ENCODE measurements around a stretch of chr1.

GRCh38 chr1:183876991-183877750 lies 72.3 kb downstream of the RGL1 start:
- PRO-cap, 2 experiments: no peak in any of the 2 experiments

DNA sequence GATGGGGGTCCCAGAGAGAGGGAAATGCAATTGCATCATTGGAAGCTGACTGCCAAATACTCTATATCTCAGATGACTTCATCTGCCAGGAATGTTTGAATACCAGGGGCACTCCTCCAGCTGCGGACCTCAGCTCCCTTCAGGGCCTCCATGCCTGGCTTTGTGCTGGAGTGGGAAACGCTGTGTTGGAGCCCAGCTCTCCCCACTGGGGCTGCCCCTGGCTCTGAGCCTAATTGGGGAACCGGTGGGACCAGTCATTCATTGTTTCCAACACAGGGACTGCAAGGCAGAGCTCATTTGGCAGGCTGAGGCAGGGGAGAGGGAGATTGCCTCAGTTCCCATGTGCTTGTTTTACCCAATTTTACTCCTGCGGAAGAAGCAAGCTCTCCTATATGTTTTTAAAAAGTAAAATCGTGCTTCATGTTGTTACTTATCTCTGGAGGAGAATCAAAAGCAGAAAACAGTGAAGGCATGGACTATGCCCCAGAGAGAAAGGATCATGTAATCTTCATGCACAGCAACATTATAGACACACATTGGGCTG lies 76.9 kb downstream of the RGL1 start:
- PRO-cap, 2 experiments: no peak in any of the 2 experiments

GRCh38 chr1:183883535-183884219 lies 78.8 kb downstream of the RGL1 start:
- PRO-cap, 2 experiments: peak in 1 of 2 experiments; most common minus-strand start chr1:183883816 (in 1)

DNA sequence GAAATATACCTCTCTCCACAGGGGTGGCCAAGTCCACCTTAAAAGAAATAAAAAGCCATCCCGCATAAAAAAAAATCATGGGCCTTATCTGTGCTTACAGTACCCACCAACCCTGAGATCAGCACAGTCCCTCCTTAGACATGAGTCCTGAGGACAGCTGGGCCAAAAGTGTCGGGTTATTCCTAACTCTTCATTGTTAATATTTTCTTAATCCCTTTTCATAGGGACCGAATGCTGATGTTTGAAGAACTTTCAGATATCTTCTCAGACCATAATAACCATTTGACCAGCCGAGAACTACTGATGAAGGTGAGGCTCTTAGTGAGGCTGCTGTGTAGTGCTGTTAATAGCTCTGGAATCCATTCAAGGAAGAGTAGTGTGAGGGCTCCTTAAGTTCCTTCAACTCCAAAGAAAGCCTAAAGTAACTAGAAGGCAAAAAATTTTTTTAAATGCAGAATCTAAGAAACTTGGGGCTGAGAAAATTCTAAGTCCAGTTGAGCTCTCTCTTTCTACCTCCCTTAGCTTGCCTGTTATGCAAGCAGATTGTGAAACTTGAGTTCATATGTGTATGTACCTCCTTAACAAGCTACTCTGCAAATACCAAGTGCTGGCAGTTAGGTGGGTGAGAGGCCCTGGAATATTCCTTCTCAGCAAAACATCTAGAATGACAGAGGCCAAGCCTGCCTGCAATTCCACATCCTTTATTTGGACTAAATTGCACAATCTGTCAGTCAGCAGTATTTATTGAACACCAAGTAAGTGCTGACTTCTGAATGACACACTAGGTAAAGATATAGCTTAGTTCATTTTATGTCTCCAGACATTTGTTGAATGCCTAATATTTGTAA lies 87.2 kb downstream of the RGL1 start:
- PRO-cap, 2 experiments: no peak in any of the 2 experiments

GRCh38 chr1:183942818-183943375 lies 94.6 kb downstream of the COLGALT2 start:
- PRO-cap, 2 experiments: no peak in any of the 2 experiments

- PRO-cap, 2 experiments: no peak in any of the 2 experiments
Measured at GRCh38 chr1:184503852-184504434, 117.1 kb downstream of the C1orf21 start.

GRCh38 chr1:184690472-184691131 lies 64.1 kb downstream of the EDEM3 start:
- PRO-cap, 2 experiments: no peak in any of the 2 experiments

DNA sequence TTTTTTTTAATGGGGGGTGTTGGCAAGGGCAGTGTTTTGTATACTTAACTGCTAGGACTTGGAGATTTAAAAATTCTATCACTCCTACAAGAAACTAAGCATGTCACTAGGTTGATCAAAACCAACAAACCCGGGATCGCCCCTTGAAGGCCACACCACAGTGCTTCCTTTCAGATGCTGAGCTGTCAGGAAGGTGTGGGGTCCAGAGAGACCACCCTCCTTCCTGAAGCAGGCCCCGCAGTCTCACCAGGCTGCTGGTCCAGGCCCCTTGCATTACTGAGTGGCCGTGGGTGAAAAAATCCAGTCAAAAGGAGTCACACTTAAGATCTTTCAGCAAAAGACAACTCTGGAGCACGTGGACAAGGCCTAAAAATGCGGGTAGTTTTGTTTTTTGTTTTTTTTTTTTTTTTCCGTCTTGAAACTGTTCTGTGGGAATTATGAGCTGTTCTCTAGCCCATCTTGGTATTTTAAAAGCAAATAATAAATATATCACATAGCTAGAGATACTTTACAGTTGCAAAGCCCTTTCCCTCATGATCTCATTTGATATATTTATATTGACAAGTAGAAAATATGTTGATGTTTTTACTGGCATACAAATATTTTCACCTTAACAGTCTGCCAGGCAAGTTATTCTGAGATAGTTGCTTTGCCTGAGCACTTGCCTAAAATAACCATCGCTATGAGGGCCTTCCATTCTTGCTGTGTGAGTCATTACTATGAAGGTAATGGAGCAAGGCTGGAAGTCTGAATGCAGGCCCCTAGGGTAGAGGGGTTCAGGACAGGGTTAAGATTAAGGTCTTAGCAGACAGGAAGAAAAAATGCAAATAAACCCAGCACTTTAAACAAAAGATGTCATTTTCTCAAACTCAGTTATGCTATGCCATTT lies 73.2 kb upstream of the EDEM3 start:
- PRO-cap, 2 experiments: no peak in any of the 2 experiments

DNA sequence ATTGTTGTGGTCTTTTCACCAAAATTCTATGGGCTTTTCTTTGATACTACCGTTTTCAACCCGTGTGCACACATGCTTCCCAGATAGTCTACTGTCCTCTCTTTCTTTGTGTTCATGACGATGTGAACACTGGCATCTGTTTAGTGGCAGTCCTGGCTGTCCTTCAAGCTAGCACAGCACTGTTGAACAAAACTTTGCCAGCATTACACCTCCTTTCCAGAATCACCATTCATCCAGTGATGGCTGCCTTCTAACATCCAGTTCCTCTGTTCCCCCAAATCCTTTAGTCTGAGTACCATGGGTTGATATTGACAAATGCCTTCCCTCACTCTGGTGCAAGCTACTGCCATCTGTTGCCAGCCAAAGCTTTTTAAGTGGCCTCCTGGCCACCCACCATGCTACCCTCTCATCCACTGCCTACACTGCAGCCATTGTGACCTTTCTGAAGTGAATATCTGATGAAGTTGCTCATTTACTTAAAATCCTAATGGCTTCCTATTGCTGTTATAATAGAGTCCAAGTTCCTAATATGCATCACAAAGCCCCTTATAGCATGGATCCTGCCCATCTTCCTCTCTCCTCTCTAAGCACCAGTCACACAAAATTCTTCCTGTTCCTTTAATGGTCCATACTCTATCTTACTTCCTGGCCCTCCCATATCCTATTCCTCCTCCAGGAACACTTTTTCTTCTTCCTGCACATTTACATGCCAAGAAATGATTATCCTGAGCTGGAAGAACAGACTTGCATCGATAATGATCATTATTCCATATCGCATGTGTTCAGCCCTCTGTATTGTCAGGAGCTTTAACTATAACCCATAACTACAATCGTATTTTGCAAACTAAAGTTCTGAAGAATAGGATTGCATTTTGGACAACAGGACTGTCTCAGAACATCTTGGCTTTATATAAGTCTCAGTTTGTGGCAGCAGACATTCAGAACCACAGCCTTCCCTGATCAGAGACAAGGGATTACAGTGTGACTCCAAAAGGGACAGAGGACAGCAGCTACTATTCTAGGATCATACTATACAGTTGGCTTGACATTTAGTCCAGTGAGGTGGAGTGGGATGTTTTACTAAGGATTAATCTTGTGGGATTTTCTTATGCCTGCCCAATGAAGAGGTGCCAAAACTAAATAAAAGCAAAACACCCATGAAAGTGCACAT lies 94.0 kb downstream of the NIBAN1 start:
- PRO-cap, 2 experiments: no peak in any of the 2 experiments

DNA sequence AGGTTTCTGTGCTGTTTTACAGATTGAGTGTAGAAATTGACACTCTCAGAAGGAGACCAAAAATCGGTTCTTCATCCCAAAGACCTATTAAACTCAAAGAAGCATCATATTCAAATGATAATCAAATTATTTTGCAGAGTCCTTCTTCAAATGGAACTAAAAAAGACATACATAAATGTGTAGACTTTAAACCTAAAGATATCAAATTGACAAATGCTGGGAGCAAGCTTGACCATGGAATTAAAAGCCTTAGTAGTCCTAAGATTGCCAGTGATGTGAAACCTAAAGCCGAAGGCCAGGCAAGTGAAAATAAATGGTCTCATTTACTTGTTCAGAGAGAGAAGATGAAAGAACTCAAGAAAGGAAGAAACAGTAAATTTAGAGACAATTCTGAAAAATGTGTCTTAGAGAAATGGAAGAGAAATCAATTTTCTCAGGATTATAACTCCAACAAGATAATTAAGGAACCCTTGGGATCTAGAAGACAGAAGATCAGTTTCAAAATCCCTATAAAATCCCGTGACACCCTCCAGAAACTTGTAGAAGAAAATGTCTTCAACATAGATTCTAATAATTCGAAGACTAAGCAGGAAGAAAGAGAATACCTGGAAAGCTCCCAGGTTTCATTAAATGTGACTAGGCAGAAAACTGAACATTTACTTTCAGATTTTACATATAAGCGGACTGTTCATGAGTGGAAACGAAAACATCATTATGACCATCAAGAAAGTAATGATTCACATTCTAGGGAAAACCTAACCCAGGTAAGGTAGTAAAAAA lies 17.6 kb downstream of the SWT1 start:
- PRO-cap, 2 experiments: no peak in any of the 2 experiments

GRCh38 chr1:185293312-185294525 lies 23.3 kb downstream of the IVNS1ABP start:
- PRO-cap, 2 experiments: no peak in any of the 2 experiments

- PRO-cap, 2 experiments: no peak in any of the 2 experiments
Measured at GRCh38 chr1:185305288-185305935, 11.6 kb downstream of the IVNS1ABP start.

DNA sequence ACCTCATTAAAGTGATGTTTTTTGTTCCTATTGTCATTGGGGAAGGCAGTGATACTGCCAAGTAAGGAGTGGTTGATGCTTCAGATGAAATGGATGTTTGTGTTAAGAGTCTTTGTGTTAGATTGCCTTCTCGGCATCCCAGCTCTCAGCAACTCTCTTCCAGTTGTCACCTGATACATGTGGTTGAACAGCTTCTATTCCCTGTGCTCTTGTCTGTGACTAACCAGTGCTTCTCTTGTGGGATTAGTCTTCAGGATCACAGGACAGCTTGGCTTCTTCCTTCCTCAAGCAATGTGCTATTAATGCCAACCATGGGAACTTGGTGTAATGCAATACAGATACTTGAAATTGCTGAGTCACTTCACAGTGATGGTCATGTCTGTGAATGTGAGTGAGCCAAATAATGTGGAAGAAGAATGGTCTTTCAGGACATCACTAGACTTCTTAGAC lies 167.0 kb upstream of the IVNS1ABP start:
- PRO-cap, 2 experiments: no peak in any of the 2 experiments

GRCh38 chr1:185719220-185719829 lies 14.9 kb upstream of the HMCN1 start:
- PRO-cap, 2 experiments: no peak in any of the 2 experiments

DNA sequence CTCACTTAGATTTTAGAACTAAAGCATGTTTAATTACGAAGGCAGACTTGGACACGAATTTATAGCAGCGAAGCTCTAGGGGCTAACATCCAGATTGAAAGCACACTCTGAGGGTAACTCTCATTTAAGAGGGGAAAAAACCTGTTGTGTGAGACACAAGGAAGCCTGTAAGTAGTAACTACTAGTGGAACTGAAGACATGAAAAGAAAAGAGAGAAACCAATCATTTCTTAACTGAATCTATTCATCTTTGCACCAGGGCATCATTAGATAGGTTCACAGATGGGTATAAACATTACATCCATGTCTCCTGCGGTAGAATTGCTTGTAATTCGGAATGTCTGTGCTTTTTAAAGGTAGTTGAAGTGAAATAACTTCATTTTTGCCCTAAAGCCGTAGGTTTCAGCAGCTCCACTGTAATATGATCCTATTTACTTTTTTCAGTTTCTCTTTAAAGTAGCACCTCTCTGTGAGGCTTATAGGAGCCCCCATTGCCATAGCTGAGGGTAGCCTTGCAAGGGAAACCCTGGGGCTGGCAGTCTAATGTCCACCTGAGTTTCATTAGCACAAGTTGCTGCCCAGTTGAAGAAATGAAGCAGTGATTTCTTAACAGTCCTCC lies 1.3 kb downstream of the HMCN1 start:
- PRO-cap, 2 experiments: no peak in any of the 2 experiments

DNA sequence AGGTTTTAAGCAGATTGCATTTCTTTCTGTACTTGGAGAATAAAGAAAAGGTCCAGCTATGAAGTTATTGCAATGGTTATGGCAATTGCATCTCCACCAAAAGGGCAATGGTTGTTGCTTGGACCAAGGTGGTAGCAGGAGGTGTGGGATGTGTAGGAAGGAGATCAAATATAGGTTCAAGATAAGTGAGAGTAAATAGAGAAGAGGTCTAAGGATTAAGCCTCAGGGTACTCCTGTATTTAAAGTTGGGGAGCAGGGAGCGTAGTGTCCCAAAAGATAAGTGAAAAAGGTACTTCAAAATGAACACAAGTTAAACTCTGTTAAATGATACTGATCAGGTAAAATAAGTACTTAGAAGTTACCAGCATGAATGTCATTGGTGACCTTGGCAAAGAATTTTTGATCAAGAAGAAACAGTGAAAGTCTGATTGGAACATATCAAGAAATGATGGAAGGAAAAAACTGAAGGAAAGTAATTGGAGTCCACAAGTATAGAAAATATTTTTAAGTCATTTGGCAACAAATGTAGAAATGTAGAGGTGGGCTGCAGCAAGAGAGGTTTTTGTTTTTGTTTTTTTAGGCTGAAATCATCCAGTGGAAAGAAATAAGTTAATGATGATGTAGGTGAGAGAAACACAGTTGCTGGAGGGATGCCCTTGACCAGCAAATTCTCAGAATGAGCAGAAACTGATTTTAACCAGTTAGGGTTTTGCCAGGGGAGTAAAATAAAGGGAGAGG lies 223.0 kb upstream of the PRG4 start:
- PRO-cap, 2 experiments: no peak in any of the 2 experiments

GRCh38 chr1:186082111-186082776 lies 213.8 kb upstream of the PRG4 start:
- PRO-cap, 2 experiments: peak in 1 of 2 experiments; most common plus-strand start chr1:186082549 (in 1); most common minus-strand start chr1:186082350 (in 1)

GRCh38 chr1:186327220-186327761 lies 31.2 kb downstream of the PRG4 start:
- PRO-cap, 2 experiments: no peak in any of the 2 experiments

DNA sequence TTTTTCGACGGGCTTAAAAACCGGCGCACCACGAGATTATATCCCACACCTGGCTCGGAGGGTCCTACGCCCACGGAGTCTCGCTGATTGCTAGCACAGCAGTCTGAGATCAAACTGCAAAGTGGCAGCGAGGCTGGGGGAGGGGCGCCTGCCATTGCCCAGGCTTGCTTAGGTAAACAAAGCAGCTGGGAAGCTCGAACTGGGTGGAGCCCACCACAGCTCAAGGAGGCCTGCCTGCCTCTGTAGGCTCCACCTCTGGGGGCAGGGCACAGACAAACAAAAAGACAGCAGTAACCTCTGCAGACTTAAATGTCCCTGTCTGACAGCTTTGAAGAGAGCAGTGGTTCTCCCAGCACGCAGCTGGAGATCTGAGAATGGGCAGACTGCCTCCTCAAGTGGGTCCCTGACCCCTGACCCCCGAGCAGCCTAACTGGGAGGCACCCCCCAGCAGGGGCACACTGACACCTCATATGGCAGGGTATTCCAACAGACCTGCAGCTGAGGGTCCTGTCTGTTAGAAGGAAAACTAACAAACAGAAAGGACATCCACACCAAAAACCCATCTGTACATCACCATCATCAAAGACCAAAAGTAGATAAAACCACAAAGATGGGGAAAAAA lies 42.5 kb downstream of the PTGS2 start:
- PRO-cap, 2 experiments: no peak in any of the 2 experiments

GRCh38 chr1:187072066-187072999 lies 243.6 kb downstream of the PLA2G4A start:
- PRO-cap, 2 experiments: no peak in any of the 2 experiments

Data from Metastatic Liver Carcinoma in the Lung (tissue), 2 donors.